ENCODE data around the genes BTBD10 and COPB1.

DNA sequence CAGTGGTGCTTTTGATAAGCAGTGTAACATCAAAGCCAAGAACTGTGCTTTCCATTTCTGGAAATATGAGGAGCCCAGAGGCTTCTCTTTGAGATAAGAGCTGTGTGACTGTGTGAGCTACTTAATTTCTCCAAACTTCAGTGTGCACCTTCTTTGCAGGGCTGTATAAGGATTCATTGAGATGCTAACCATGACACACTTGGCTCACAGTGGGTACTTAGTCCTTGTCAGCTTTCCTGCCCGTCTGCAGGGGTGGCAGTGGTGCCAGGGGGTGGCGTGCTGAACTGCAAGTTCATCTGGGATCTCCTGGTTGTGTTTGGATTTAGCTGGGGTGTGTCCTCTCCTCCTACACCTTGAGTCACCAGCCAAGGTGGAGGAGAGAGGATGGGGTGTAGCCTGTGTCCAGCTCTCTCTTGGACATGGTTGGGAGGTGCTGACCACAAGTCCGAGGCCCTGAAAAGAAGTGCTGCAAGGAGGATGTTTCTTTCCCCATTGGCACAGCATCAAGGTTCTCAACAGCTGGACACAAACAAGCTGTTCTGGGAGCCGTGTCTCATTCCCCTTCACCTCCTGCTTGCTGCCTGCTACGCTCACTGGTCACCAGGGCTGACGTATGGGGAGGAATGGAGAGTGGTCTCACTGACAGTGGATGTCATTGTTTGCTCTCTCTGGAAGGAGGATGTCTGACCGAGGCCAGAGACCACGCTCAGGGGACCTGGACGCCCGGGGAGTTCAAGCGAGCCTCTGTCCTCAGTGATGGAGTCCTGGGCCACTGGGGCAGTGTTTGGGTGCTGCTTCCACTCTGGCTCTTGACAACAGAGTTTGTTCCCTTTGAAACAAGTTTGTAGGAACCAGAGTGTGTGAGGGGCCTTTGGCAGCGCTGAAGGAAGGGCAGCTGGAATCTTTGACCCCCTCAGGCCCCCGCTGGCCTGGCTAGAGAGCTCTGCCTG lies 139.6 kb downstream of the TEAD1 start:
- PRO-cap, result no peak

GRCh38 chr11:12824137-12824984 lies 150.1 kb downstream of the TEAD1 start:
- PRO-cap, result bidirectional peak, plus-strand start at chr11:12824588, minus-strand start at chr11:12824365; bidirectional peak, plus-strand start at chr11:12824799, minus-strand start at chr11:12824842

DNA sequence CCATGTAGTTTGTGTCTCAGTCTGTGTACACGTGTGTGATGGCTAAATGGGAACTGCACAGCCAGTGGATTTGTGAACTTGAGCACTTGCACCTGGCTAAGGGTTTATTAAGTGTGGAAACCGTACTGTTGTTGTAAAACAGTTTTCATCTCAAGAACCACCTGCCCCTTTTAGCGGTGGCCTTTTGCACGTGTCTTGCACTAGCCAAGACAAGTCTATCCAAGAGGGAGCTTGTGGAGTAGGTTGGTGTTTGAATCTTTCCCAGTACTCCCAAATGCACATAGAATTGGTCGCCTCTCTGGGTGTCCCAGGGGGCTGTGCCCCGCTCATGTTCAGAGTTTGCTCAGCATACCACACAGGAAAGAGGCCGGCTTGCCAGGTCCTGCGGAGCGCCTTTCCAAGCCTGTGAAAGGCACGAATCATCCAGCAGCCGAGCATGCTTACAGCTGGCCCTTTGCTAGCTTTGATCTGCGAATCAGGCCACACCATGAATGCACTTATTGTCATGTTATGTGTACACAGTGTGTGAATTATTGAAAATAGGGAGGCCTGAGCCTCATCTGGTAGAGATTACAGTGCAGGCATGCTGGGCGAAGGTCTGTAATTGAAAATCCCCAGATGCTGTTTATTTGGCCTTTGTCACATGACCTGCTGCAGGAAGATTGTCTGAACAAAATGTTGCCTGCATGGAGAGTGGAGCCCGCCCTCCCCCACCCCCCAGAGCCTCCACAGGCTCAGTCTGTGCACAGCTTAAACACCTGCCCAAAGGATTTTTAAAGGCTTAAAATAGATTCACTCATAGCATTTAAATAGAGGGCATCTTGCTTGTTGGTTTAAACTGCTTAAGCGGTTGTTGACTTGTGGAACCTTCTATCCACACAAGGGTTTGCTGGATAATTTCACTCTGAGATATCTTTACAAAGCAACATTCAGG lies 163.3 kb upstream of the RASSF10 start:
- PRO-cap, result bidirectional peak, plus-strand start at position 566 of the sequence, minus-strand start at position 421 of the sequence

DNA sequence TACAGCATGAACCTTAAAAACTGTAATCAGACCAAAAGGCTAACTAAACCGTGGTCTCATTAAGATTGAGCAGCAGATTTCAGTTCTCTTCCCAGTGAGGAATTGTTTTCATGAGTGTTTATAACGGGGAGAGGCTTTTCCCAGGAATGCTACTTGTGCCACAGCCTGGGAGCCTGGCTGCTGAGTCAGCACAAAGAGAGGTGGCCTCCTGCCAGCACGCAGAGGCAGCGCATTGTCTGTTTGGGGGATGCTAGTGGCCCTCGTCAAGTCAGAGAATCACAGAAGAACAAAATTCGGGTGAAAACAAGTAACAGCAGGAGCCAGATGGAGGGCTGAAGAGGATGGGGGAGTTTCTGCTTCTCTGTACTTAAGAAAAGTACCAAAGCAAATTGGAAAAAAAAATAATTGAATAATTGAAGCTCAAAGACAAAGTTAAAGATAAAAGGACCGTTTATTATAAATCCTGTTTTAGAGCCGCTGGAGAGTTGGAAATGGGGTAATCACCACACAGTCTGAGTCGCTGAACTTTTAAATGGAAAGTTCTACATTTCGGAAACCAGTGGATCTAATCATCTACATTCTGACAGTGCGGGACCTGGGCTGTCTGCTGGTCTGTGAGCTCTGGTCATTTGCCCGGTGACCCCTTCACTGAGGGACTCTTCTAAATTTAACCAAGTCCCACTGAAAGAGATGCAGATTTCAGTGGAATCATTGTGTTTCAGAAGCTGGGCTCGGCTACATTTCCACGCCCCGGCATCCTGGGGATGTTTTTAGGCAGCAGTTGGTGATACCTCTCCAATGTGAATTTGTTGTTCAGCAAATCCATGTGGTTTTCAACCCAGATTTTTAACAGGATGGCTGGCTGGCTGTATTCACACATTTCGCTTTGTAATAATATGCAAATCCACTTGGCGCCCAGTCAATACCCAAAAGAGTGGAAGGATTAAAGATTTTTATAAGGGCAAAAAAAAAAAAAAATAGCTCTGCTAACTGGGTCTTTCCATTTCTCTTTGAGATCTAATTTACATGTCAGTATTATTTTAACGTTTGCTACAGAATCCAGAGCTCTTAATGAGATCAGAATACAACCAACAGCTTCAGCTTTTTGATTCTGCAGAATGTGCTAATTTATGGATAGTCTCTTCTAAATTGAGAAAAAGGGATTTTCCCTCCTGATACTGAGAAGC lies 145.6 kb upstream of the RASSF10 start:
- PRO-cap, result bidirectional peak, plus-strand start at position 279 of the sequence, minus-strand start at position 179 of the sequence

GRCh38 chr11:13051331-13051738 lies 42.2 kb downstream of the RASSF10 start:
- PRO-cap, result no peak

DNA sequence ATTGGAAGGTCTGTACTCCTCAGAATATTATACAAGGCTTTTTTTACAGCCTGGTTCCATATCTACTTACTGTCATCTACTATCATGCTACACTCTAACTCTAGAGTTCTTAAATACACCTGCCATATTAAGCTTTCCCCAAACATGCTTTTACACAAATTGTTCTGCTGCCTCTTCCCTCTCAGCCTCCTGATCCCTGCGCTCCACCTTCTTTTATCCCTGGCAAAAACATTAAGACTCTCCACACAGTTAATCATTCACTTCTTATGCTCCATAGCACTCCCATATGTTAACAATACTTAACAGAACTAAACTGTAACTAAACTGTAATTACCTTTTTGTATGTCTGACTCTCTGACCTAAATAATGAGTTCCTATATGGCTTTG lies 71.9 kb downstream of the BTBD10 start:
- PRO-cap, result no peak

DNA sequence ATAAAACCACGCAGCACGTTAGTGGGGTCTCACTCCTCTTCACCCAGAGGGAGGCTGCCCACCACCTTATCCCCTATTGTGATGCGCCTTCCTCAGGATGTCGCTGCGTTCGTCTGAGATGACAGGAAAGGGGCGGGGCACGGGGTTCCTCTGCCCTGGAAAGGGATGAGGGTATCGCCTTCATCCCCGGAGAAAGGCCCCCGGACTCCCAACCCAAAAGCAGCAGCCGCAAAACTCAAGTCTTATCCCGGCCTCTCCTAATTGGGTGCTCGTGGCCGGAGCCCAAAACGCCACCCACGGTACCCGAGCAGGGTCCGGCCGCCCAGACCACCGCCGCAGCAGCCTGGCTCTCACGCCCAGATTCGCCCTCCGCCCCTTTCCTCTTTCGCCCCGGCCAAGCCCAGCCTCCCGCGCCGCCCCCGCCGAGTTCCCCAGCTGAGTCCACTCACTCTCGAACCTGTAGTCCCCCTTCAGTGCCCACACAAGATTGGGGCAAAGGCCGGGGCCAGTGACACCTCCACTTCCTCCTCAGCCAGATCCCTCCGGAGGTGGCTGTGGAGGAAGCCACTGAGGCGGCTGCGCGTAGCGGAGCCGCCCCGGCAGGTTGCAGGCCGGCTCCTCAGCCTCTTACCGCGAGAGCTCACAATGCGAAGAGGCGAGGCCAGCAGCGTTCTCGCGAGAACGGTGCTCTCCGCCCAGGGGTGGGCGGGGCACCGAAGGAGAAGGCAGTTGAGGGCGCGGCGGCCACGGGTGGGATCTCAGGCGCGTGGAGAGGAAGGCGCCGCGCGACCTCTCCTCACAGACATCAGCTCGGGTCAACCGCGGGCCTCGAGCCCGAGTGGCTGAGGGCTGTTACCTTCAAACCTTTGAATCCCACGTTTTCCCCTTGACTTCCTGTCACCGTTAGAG lies at the start of gene BTBD10:
TSS of gene BTBD10 (minus strand) at position 580 of the 909 bp plus-strand sequence.
- PRO-cap, result bidirectional peak, plus-strand start at position 325 of the sequence, minus-strand start at position 298 of the sequence; bidirectional peak, plus-strand start at position 728 of the sequence, minus-strand start at position 556 of the sequence

- PRO-cap, result no peak
Observed at GRCh38 chr11:13667259-13667660, 1.2 kb upstream of the FAR1 start.

- PRO-cap, result no peak
Observed at GRCh38 chr11:14341892-14342511, 17.0 kb downstream of the RRAS2 start.

DNA sequence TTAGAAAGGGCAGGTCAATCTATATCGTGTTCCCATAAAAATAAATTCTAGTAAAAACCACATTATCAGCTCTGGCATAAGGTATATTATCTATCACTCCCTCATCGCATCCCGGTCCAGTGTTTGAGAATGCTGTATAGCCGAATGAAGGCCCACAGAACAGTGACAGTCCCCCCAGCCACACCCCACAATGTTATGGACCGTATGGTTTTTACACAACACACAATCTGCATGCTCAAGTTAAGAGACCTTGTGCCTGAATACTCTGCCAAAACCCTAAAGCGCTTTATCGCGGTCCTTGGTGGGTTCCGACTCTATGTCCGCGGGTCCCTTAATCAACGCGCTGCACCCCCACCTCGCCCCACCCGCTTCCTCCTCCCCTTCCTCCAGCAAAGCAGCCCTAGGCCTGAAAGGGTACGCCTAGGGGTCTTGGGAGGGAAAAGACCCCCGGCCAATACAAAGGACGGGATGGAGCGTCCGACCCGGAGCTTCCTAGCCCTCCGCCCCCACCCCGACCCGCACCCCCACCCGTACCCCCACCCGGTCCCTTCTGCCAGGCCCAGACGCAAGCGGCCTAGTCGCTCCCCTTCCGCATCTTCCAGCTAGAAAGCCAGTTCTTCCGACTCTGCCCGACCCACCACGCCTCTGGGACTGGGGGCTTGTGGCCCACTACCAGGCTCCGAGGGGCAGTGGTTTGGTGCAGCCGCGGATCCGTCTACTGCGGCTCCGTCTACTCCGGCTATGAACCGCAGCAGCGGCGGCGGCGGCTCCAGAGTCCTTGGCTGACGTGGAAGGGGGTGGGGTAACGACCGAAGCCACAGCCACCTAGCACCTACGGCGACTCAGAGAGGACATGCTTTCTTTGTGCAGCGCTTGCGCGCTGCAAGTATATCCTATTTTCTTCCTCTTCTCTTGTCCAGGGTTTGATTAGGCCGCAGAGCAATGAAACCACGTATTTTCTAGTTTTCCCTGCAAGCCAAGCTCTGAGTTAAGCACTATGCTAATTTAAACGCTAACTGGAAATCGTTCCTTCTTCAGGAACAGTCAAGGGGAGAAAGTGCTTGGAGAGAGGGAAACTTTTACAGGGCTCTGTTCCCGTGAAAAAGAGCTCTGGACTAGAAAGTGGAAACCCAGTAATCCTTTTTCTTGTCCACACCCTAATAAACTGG lies at the start of gene COPB1:
TSS of gene COPB1 (minus strand) at position 743 of the 1,169 bp plus-strand sequence.
- PRO-cap, result bidirectional peak, plus-strand start at position 845 of the sequence, minus-strand start at position 743 of the sequence

DNA sequence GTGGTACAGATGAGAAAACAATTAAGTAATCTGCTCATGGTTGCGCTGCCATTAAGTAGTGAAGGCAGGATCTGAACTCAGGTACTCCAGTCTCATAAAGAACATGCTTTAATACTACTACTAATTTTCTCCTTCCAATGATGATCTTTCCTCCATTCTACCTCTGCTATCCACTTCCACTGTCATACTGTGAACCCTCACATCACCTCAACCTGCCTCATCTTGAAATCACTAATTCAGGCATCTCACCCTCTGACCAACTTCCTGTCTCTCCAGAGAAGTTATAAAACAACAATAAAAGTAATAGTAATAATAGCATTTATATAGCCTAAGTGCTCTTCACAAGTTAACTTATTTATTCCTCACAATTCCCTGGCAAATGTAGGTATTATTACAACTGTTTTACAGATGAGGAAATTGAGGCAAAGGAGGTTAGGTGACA lies 57.1 kb upstream of the PSMA1 start:
- PRO-cap, result no peak

- PRO-cap, result no peak
Observed at GRCh38 chr11:14645267-14645521, 1.6 kb downstream of the PDE3B start.

DNA sequence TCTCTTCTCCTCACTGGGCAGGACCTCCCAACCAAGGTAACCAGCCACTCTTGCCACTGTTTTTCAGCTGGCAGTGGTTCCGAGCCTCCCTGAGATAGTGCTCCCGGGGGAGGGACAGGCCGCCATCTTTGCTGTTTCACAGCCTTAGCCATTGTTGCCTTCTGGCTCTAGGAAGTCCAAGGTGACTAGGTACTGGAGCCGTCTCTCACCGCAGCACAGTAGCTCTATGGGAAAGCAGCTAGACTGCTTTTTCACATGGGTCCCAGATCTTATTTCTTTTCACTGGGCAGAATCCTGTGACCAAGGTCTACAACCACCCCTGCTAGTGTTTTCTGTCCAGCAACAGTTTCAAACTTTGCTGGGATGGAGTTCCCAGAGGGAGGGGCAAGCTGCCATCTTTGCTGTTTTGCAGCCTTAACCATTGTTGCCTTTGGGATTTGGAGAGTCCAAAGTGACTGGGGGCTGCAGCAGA lies 69.0 kb downstream of the CYP2R1 start:
- PRO-cap, result no peak

DNA sequence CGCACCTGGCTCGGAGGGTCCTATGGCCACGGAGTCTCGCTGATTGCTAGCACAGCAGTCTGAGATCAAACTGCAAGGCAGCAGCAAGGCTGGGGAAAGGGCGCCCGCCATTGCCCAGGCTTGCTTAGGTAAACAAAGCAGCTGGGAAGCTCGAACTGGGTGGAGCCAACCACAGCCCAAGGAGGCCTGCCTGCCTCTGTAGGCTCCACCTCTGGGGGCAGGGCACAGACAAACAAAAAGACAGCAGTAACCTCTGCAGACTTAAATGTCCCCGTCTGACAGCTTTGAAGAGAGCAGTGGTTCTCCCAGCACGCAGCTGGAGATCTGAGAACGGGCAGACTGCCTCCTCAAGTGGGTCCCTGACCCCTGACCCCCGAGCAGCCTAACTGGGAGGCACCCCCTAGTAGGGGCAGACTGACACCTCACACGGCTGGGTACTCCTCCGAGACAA lies 47.3 kb downstream of the CYP2R1 start:
- PRO-cap, result no peak

- PRO-cap, result no peak
Observed at GRCh38 chr11:15433875-15434284, 319.2 kb downstream of the INSC start.

- PRO-cap, result no peak
Observed at GRCh38 chr11:15849129-15849676, 507.1 kb downstream of the SOX6 start.

DNA sequence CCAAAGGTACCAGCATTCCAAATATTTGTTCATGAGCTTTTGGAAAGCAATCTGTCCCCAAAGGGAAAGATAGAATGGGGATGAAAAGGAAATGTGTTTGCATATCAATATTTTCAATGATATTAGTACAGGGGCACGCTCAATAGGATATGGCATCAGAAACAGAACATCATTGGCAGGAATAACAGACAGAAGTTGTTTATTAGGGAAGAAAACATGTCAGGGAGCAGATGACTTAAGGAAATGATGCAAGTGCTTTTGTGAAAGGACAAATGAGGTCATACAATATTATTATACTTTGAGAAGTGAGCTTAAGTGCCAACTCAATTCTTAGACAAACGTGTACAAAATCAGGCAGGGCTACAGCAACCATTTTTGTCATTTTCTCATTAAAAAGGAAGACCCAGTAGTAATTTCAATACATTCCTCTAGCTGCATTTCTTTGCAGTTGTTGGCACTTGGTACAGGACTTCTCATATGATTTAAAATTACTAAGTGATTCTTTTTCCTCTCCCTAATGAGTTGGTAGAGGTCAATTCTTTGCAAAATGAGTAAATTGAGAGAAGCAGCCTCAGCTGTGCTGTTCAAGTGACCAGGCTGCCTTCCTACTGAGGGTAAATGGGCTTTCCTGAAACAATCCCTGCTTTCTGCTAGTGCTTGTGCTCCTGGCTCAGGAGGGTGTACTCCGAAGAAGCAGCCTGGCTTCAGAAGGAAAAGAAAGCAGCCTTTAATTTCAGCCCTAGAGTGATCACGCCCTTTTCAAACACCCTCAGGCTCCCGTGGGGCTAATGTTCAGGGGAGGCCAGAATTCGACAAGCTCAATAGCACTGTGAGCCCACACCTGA lies 388.2 kb downstream of the SOX6 start:
- PRO-cap, result bidirectional peak, plus-strand start at position 788 of the sequence, minus-strand start at position 619 of the sequence

DNA sequence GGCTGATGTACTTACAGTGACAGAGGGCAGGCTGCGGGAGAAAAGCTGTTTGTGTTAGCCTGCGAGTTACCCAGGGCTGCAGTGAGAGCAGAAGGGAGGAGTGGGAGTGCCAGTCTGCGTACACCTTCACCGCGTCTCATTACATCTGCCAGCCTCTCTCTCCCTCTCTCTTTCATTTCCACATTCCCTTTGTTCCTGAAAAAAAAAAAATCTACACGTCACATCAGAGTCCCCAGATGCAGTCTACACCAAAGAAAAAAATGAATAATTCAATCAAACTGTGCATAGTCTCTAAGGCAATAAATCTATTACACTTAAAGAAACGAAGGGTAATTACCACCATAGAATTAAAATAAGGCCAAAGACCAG lies 126.4 kb upstream of the C11orf58 start:
- PRO-cap, result no peak

- PRO-cap, result no peak
Observed at GRCh38 chr11:16790566-16791310, 52.3 kb downstream of the C11orf58 start.

DNA sequence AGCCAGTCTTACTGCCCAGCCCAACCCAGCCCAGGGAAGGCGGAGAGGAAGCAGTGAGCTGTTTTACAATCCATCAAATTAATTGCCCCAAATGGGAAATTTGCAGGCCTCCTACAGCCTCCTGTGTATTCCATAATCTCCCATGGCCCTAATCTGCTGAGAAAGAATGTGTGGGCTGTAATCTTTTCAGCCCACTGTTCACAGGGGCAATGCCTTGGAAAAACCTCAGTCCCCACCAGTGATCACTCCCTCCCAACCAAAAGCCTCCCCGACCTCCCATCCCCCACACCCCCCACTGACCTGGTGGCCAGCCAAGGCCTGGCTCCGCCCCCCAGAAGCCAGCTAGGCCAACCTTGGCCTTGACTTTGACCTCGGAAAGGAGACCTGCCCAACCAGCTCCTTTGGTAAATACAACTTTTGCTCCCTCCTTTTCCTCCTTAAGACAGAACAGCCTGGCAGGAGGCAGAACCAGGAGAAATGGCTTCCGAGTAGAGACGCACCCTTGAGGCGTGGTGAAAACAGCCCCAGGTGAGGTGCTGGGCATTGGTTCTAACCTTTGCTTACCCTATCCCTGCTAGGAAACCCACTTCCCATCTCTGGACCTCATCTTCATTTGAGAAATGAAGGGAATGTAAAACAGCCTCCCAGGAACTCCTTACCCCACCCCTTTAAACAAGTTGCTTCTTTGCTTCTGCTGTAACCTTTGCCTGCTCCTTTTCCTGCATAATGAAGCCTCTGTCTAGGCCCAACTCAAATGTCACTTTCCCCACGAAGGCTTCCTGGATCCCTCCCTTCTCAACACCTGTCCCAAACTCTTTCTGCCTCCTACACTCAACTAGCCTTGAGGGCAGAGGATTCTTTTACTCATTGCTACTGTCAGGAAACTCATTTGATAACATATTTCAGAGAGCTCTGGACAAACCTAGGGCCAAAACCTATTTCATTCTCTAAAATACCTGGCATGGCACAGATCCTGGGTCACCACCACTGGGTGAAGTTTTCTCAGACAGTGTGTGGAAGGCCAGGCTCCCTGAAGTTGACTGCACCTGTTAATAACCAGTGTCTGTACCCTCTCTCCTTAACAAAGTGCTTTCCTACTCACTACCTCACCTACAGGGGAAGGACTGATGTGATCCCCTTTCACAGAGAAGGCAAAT lies 26.9 kb downstream of the PLEKHA7 start:
- PRO-cap, result no peak

Data from neural crest cell (in vitro differentiated cells).